Colon Carcinoma Metastatic in the Lung (tissue), 2 donors: ENCODE measurements around the gene STX12.

DNA sequence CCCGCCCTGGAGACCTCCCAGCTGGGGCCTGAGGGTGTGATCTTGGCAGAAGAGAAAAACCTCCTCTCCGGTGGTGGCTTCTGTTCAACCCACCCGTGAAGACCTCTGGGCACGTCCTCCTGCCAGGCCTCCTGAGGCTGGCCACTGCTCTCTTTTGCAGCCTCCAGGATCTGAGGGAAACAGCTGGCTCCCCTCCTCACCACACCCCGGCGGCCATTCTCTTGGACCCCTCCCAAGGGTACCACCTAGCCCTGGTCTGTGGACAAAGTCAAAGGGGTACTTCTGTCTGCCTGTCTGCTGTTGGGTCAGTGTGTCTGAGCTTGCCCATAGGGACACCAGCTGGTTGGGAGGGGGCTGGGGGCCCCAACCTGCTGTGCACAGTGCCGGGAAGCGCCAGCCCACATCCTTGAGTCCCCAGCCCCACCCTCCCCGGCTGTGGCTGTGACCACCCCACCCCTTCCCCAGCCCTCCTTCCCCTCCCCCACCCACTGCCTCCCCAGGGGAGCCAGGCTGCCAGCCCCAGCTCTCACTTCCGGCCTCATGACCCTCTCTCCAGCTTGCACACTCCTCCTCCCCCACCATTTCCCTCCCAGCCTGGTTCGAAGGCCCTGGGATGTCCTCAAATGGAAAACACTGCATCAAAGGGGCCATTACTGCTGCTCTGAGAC, 48.1 kb downstream of the AHDC1 start:
- PRO-cap, 2 experiments, result no peak in any of the 2 experiments

- PRO-cap, 2 experiments, result no peak in any of the 2 experiments
These were observed 22.2 kb downstream of the AHDC1 start for GRCh38 chr1:27581570-27582242.

GRCh38 chr1:27599701-27600915, 3.8 kb downstream of the AHDC1 start:
- PRO-cap, 2 experiments, result no peak in any of the 2 experiments

- PRO-cap, 2 experiments, result peak in 2 of 2 experiments; most common minus-strand start chr1:27725578 (in 2)
These were observed 317 bp upstream of the FAM76A start for GRCh38 chr1:27725423-27725865.

DNA sequence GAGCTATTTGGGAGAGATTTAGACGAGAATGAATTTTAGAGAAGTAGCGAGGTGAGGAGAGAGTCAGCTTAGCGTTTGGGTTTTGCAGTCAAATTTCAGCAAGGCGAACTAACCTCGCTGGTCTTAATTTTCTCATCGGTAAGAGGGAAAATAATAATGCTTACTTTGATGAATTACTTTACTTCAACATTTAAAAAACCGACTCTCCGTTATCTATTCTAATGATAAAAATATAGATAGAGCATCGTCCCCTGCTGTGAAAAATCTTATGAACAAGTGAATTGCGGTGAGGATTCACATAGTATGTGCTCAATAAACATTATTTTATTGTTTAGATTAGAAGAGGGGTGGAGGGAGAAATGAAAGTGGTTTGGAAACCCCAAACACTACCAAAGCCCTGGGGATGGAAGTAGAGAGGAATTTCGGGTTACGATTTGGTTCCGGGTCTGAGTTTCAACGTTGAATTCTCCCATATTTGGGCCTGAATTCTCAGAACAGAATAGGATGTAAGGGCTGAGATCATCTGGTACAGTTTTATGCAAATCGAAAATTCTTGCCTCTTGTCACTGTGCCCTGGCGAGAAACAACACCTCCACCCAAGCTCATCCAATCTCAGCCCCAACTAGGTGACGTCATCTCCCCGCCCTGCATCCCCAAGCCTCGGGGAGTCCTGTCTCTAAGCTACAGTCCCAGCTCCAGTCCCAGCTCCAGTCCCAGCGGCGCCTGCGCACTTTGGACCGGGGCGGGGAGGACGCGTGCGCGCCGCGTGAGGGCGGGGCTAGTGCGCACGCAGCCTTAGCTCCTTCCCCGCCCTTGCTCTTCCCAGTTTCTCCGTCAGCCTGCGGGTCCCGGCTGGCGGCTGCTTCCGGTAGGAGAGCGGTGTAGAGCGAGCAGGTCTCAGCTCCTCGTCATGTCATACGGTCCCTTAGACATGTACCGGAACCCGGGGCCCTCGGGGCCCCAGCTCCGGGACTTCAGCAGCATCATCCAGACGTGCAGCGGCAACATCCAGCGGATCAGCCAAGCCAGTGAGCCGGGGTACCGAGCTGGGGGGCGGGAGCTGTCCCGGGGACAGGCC, at the start of gene STX12:
TSS of gene STX12 (plus strand) at position 822 of the 1,078 bp plus-strand sequence.
- PRO-cap, 2 experiments, result peak in 2 of 2 experiments; most common plus-strand start position 825 of the sequence (in 1); most common minus-strand start position 536 of the sequence (in 1)

DNA sequence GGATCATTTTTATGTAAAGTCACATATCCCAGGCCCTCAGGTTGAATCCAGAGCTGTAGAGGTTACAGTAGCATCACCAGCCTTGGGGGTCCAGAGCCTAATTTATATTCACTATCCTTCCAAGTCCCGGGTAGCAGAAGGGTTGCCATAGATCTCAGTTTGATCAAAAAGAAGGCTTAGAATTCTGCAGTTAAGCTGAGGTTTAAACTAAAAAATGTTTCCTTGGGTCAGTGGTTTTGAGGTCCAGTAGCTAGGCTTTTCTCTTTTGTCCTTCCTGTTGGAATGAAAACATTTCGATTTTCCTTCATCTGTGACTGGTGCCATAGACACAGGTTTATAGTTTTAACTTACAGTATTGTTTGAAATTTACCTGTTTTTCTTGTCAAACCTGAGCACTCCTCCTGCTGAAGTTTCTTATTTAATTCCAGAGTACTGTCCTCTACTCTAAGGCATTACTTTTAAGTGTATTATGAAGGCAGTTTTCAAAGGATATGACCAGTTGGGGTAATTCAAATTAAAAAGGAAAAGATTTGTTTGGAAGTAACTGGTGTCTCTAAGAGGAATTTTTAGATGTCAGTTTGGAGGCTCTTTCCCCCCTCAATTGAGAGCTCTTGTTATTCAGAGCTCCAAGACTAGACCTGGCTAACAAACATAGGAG, 20.3 kb downstream of the PPP1R8 start:
- PRO-cap, 2 experiments, result no peak in any of the 2 experiments

GRCh38 chr1:28247698-28248163, 11.6 kb upstream of the SESN2 start:
- PRO-cap, 2 experiments, result no peak in any of the 2 experiments

GRCh38 chr1:28271951-28272522, 12.7 kb downstream of the SESN2 start:
- PRO-cap, 2 experiments, result no peak in any of the 2 experiments

GRCh38 chr1:28323747-28324024, 5.2 kb upstream of the MED18 start:
- PRO-cap, 2 experiments, result no peak in any of the 2 experiments

GRCh38 chr1:28506880-28507611, 1.2 kb downstream of the RCC1 start:
- PRO-cap, 2 experiments, result peak in 1 of 2 experiments; most common plus-strand start chr1:28507365 (in 1)

GRCh38 chr1:28582266-28582601, 9.8 kb upstream of the RAB42 start:
- PRO-cap, 2 experiments, result no peak in any of the 2 experiments

- PRO-cap, 2 experiments, result no peak in any of the 2 experiments
These were observed 1.2 kb upstream of the TAF12 start for GRCh38 chr1:28644030-28644583.

GRCh38 chr1:28887319-28888685, 26.6 kb upstream of the EPB41 start:
- PRO-cap, 2 experiments, result peak in 1 of 2 experiments; most common minus-strand start chr1:28887710 (in 1)

DNA sequence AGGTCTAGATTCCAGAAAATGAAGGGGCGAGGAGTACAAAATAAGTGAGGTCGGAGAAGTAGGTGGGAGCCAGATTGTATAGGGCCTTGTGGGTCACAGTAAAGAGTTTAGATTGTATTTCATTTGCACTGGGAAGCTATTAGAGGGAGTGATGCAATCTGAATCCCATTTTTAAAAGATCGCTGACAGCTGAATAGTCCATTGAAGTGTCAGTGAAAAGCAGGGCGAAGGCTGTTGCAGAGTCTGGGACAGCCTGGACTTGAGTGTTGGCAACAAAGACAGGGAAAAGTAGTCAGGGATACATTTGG, 80.2 kb downstream of the TMEM200B start:
- PRO-cap, 2 experiments, result no peak in any of the 2 experiments

- PRO-cap, 2 experiments, result no peak in any of the 2 experiments
These were observed 2.6 kb downstream of the TMEM200B start for GRCh38 chr1:29120939-29121740.

DNA sequence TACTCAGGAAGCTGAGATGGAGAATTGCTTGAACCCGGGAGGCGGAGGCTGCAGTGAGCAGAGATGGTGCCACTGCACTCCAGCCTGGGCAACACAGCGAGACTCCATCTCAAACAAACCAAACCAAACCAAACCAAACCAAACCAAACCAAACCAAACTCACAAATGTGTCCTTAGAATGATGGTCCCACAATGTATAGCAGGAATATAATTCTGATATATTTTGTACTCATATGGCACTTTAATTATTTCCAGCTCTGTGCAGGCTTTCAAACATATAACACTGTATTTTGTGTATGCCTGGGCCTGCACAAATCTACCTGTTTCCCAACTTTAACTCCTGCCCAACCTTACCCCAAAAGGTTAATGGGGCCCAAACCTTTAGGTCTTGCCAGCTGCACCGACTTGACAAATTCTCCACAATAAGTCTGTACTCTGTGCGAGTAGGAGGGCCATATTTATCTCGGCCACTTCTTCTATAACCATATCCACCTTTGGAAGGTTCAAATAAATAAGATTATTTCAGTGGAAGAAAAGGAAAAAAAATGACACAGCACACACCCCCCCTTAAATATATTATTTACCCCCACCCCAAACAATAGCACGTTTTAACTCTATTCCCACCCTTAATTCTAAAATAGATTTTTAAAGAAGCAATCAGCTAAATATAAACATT, 22.6 kb downstream of the SRSF4 start:
- PRO-cap, 2 experiments, result no peak in any of the 2 experiments

- PRO-cap, 2 experiments, result no peak in any of the 2 experiments
These were observed 16.1 kb downstream of the SRSF4 start for GRCh38 chr1:29165430-29166227.

- PRO-cap, 2 experiments, result no peak in any of the 2 experiments
These were observed 2.4 kb downstream of the PTPRU start for GRCh38 chr1:29238767-29239148.

GRCh38 chr1:29711743-29712302, 475.5 kb downstream of the PTPRU start:
- PRO-cap, 2 experiments, result no peak in any of the 2 experiments

- PRO-cap, 2 experiments, result no peak in any of the 2 experiments
These were observed 548.7 kb downstream of the PTPRU start for GRCh38 chr1:29785115-29785314.